Heart left ventricle (tissue), 7 donors: Measurements from ENCODE around the genes AGBL2, OR4C5, TRIM64C, OR4C6, OR5D14, OR5M8 and LRRC55.

GRCh38 chr11:47497378-47497793 is 48.5 kb upstream of the RAPSN start:
- PRO-cap, 6 experiments, result no peak in any of the 6 experiments
- RAMPAGE, long total RNA, 2 experiments, result no peak in any of the 2 experiments
- RRBS, result no CpG with 5 or more reads among the region's 6 CpGs

DNA sequence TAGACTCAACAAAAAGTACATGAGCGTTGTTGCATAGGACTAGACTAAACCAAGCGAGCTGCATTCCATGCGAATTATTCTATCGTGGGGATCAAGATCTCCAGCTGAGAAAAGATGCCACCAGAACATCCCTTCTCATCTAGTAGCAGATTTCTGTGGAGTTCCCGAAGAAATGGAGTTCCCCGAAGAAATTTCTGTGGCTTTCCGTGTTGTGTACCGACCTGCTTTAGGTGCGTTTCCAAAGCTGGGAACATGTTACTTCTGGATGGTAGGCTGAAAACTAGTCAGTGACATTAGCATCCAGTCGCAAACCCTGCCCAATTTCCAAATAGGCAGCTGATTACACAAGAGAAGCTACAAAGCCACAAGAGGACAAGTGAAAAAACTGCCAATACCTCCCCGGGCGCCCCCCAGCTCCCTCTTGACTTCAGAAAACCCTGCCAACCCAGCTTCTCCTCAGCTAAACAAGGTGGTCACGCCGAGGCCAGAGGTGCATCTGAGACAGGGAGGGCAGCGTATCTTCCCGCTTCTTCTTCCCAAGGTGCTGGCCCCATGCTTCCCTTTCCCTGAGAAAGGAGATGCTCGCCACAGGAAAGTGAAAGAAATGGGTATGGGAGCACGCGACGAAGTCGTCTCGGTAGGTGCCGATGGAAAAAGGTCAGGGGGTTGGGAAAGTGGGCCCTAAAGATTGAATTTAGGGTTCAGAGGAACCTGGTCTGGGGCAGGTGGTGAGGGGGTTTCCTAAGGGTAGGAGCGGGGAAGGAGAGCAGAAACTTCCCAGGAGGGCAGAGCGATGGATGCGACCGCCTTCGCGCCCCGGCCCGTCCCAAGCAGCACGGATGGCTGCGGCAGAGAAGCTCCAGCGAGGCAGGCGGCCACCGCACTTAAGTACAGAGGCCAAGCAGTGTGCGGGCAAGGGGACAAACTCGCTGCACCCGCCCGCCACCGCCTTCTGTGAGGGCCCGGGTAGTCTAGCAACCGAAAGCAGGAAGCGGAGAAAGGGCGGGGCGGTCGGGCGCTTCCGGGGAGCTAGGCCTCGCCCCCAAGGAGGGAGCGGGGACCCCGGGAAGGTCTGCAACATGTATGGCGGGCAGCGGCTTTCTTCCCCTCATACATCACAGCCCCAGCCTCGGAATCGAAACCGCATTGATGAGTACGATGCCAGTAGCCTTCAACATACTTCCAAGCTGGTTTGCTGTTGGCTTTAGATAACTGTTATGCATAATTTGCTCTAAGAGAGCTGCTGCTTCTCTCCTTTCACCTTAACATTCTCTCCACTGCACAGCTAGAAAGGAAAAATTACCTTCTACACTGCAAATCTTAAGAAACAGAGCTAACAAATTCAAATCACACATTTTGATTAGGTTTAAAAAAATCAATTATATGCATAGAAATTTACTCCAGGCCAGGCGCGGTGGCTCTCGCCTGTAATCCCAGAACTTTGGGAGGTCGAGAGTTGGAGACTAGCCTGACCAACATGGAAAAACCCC is at the start of gene AGBL2:
TSS of gene AGBL2 (minus strand) at position 973 of the 1,490 bp plus-strand sequence.
- PRO-cap, 6 experiments, result peak in 6 of 6 experiments; most common plus-strand start position 1,048 of the sequence (in 3); most common minus-strand start position 956 of the sequence (in 4)
- RAMPAGE, long total RNA, 2 experiments, result no peak in any of the 2 experiments
- RRBS, result 2% methylated on average over 11 of the region's 62 CpGs

DNA sequence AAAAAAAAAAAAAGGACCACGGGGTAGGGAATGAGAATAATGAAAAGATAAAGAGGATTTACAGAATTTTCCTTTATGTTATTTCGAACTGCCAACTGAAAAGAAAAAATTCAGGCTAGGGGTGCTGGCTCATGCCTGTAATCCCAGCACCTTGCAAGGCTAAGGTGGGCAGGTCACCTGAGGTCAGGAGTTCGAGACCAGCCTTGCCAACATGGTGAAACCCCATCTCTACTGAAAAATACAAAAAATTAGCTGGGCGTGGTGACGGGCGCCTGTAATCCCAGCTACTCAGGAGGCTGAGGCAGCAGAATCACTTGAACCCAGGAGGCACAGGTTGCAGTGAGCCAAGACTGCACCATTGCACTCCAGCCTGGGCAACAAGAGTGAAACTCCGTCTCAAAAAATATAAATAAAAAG is 24.6 kb downstream of the FNBP4 start:
- PRO-cap, 6 experiments, result no peak in any of the 6 experiments
- RAMPAGE, long total RNA, 2 experiments, result no peak in any of the 2 experiments
- RRBS, result no CpG with 5 or more reads among the region's 7 CpGs

DNA sequence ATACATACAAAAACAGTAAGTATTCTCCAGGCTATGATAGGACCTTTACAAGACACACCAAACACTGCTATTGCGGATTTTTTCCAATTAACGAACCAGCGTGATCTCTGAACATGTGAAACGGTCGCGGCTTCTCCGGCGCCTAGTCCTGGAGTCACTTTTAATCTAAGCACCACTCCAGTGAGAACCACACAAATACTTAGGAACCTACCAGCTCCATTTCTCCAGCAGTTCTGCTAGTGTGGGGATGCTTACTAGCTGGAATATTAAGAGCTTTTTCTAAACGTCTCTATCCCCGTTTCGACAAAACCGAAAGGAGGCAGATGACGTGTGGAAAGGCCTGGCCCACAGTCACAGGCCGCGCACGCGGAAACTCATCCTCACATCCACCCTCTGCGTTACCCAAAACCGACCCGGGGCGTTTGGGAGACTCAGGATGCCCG is 755 bp downstream of the FNBP4 start:
- PRO-cap, 6 experiments, result peak in 6 of 6 experiments; most common plus-strand start position 405 of the sequence (in 3); most common minus-strand start position 113 of the sequence (in 1)
- RAMPAGE, long total RNA, 2 experiments, result no peak in any of the 2 experiments
- RRBS, result 1% methylated on average over 3 of the region's 22 CpGs

GRCh38 chr11:47836796-47838025 is 10.9 kb downstream of the NUP160 start:
- PRO-cap, 6 experiments, result no peak in any of the 6 experiments
- RAMPAGE, long total RNA, 2 experiments, result no peak in any of the 2 experiments
- RRBS, result no CpG with 5 or more reads among the region's 13 CpGs

DNA sequence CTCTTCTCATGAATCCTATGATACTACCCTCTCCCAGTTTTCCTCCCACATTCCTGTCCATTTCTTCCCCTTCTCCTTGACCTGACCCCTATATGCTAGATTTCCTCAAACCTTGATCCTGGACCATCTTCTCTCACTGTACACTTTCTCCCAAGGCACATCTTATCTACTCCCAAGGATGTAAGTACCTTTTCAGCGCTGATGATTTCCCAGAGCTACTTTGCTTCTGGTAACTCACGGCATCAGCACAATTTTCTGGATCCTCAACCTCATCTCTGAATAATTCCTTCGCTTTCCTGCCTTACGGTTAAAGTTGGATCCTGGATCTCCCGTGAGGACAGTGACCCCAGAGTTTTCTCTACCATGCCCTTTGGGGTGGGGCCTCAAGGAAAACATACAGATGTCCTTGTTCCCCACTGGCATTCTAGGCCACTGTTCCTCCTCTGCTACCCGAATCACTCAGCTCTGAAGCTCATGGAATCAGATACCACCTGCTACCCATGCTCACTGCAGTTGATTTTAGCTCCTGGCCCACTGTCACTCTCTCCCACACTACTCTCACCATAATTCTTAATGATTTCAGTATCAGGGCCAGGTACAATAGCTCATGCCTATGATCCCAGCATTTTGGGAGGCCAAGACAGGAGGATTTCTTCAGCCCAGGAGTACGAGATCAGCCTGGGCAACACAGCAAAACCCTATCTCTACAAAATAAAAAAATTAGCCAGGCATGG is 5.9 kb downstream of the NUP160 start:
- PRO-cap, 6 experiments, result no peak in any of the 6 experiments
- RAMPAGE, long total RNA, 2 experiments, result no peak in any of the 2 experiments
- RRBS, result no CpG with 5 or more reads among the region's 7 CpGs

DNA sequence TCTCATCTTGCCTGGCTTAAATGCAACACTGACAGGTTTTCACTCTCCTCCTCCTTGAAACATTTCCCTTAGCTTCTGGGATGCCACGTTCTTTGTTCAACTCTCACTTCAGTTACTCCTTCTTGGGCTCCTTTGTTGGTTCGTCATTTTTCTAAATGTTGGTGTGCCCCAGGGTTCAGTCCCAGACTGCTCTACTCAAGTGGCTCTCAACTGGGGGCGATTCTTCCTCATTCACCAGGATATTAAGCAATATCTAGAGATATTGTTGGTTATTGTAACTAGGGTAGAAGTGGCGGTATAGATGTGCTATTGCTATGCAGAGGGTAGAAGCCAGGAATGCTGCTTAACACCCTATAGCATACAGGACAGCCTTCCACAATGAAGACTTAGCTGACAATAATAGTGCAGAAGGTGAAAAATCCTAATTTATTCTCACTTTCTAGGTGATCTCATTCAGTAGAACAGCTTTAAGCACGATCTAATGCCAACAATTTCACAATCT is 4.8 kb downstream of the NUP160 start:
- PRO-cap, 6 experiments, result no peak in any of the 6 experiments
- RAMPAGE, long total RNA, 2 experiments, result no peak in any of the 2 experiments
- RRBS, result no CpG with 5 or more reads among the region's 5 CpGs

- PRO-cap, 6 experiments, result no peak in any of the 6 experiments
- RAMPAGE, long total RNA, 2 experiments, result no peak in any of the 2 experiments
- RRBS, result no CpG with 5 or more reads among the region's 2 CpGs
Measured at GRCh38 chr11:47849131-47849330, 881 bp upstream of the NUP160 start.

DNA sequence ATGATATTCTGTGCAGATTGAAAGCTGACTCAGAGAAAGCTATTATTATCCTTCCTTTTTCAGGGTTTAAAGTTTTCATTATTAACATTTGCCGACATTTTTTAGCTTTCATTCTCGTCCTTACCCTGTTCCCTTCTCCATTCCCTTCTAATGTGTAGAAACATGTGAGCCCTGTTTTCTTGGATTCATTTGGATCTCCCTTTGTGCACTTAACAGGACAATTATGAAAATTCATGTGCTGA is 16.9 kb upstream of the NUP160 start:
- PRO-cap, 6 experiments, result no peak in any of the 6 experiments
- RAMPAGE, long total RNA, 2 experiments, result no peak in any of the 2 experiments
- RRBS, result no CpG with 5 or more reads among the region's 2 CpGs

DNA sequence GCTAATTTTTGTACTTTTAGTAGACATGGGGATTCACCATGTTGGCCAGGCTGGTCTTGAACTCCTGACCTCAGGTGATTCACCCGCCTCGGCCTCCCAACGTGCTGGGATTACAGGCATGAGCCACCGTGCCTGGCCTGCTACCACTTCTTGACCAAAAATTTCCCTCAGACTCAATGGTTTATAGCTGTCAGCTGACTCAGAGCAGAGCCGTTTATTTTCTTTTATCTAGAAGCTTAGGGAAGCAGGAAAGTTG is 56.3 kb upstream of the PTPRJ start:
- PRO-cap, 6 experiments, result no peak in any of the 6 experiments
- RAMPAGE, long total RNA, 2 experiments, result no peak in any of the 2 experiments
- RRBS, result no CpG with 5 or more reads among the region's 5 CpGs

GRCh38 chr11:47935699-47936145 is 44.6 kb upstream of the PTPRJ start:
- PRO-cap, 6 experiments, result no peak in any of the 6 experiments
- RAMPAGE, long total RNA, 2 experiments, result no peak in any of the 2 experiments
- RRBS, result no CpG with 5 or more reads among the region's 3 CpGs

- PRO-cap, 6 experiments, result peak in 1 of 6 experiments; most common plus-strand start chr11:48035157 (in 1)
- RAMPAGE, long total RNA, 2 experiments, result no peak in any of the 2 experiments
- RRBS, result no CpG with 5 or more reads among the region's 12 CpGs
Measured at GRCh38 chr11:48035014-48035769, 54.8 kb downstream of the PTPRJ start.

DNA sequence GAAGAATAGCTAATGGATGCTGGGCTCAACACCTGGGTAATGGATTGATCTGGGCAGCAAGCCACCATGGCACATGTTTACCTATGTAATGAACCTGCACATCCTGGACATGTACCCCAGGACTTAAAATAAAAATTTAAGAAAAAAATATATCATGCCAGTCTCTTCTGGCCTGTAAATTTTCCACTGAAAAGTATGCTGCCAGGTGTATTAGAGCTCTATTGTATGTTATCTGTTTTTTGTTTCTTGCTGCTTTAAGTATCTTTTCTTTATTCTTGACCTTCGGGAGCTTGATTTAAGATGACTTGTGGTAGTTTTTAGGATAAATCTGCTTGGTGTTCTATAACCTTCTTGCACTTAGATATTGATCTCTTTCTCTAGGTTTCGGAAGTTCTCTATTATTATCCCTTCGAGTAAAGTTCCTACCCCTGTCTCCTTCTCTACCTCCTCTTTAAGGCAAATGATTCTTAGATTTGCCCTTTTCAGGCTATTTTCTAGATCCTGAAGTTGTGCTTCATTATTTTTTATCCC is 8.0 kb downstream of the OR4S1 start:
- PRO-cap, 6 experiments, result no peak in any of the 6 experiments
- RAMPAGE, long total RNA, 2 experiments, result no peak in any of the 2 experiments
- RRBS, result no CpG with 5 or more reads among the region's 3 CpGs

GRCh38 chr11:48366364-48366736 is at the start of gene OR4C5:
TSS of gene OR4C5 (minus strand) at chr11:48366465.
- PRO-cap, 6 experiments, result no peak in any of the 6 experiments
- RAMPAGE, long total RNA, 2 experiments, result no peak in any of the 2 experiments
- RRBS, result no CpG with 5 or more reads among the region's 2 CpGs

DNA sequence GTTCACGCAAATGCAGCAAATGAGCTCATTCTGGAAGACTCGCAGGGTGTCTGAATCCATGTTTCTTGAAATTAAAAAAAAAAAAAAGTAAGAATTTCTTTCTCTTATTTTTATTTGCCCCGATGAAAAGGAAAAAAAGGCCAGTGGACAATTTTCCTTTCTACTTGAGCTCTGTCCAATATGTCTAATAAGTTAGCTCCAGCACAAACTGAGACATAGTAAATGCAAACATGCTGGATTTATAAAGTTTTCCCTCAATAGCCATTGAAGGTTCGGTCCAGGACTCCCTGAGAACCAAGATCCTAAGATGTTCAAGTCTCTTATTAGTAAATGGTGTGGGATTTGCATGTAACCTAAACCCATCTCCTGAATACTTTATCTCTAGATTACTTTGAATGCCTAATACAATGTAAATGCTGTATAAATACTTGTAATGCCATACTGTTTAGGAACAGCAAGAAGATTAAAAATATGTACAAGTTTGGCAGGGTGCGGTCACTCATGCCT is at the start of gene TRIM64C:
TSS of gene TRIM64C (minus strand) at position 60 of the 507 bp plus-strand sequence.
- PRO-cap, 6 experiments, result no peak in any of the 6 experiments
- RAMPAGE, long total RNA, 2 experiments, result no peak in any of the 2 experiments
- RRBS, result no CpG with 5 or more reads among the region's 5 CpGs

- PRO-cap, 6 experiments, result no peak in any of the 6 experiments
- RAMPAGE, long total RNA, 2 experiments, result no peak in any of the 2 experiments
- RRBS, result no CpG with 5 or more reads among the region's 1 CpG
Measured at GRCh38 chr11:55661825-55662409, at the start of gene OR4C6. TSS of gene OR4C6 (plus strand) at chr11:55662201.

- PRO-cap, 6 experiments, result no peak in any of the 6 experiments
- RAMPAGE, long total RNA, 2 experiments, result no peak in any of the 2 experiments
Measured at GRCh38 chr11:55795206-55795711, at the start of gene OR5D14. TSS of gene OR5D14 (plus strand) at chr11:55795556.

- PRO-cap, 6 experiments, result no peak in any of the 6 experiments
- RAMPAGE, long total RNA, 2 experiments, result no peak in any of the 2 experiments
- RRBS, result no CpG with 5 or more reads among the region's 5 CpGs
Measured at GRCh38 chr11:56491293-56491640, at the start of gene OR5M8. TSS of gene OR5M8 (minus strand) at chr11:56491370.

GRCh38 chr11:57181637-57182104 is at the start of gene LRRC55:
TSS of gene LRRC55 (plus strand) at chr11:57181953.
- PRO-cap, 6 experiments, result no peak in any of the 6 experiments
- RAMPAGE, long total RNA, 2 experiments, result no peak in any of the 2 experiments
- RRBS, result 49% methylated on average over 2 of the region's 6 CpGs

GRCh38 chr11:57277653-57278775 is 41.0 kb upstream of the APLNR start:
- PRO-cap, 6 experiments, result peak in 1 of 6 experiments; most common plus-strand start chr11:57278378 (in 1); most common minus-strand start chr11:57277921 (in 1)
- RAMPAGE, long total RNA, 2 experiments, result no peak in any of the 2 experiments
- RRBS, result no CpG with 5 or more reads among the region's 17 CpGs